ENCODE measurements around the genes PRR36, MAP2K7, NFILZ and OR1M1.

DNA sequence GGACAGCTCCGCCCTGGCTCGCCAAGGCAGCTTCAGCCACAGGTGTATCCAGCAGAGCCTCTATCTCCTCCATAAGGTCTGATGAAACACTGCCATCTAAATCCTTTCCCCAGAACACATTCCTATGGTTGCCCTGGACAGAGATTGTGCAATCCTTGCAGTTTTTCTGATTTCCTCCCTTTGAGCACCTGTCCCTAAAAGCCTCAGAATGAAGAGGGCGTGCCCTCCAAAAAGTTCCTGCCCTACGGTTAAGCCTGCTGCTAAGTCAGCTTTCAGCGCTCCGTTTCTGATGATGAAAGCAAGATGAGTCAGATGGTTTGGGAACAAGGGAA is 21.0 kb downstream of the CLEC4M start:
- PRO-cap, 7 experiments = no peak in any of the 7 experiments
- RAMPAGE, long total RNA, 2 experiments = no peak in any of the 2 experiments

GRCh38 chr19:7874103-7875330 is at the start of gene PRR36:
Gene PRR36, minus strand, starts transcription at chr19:7874390.
- PRO-cap, 7 experiments = no peak in any of the 7 experiments
- RAMPAGE, long total RNA, 2 experiments = no peak in any of the 2 experiments

DNA sequence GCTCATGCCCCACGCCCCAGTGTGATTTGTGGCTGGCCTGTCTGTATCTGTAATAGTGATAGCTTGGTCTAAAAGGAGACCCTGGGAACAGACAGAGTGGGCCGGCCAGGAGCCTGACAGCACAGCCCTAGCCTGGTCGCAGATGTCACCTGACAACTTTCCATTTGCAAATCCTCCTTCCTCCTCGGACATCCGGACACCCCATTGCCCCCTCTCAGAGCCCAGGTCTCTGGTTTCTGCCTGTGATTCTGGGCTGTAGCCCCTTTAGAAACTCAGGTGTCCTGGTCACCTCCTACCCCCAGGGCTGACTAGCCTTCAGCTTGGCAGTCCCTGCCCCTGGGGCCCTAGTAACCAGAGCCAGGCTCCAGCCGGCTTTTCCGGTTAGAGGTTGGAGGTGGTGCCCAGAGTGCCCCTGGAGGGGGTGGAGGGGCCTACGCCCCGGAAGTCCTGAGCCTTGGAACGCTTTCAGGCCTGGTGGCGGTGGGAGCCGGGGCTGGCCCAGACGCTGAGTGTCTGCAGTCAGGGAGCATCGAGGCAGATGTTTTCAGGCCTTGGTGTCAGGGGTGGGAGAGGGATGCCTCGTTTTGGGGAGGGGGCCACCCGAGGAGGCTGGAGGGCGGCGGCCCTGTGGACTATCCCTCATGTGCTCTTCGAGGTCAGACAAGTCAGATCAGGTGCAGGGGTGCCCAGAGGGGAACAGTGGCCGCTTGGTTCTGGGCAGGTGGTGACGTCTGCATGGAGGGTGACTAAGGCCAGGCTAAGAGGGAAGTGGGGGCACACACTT is 6.6 kb downstream of the LRRC8E start:
- PRO-cap, 7 experiments = no peak in any of the 7 experiments
- RAMPAGE, long total RNA, 2 experiments = no peak in any of the 2 experiments

- PRO-cap, 7 experiments = peak in 7 of 7 experiments; most common plus-strand start chr19:7903877 (in 5); most common minus-strand start chr19:7904063 (in 1)
- RAMPAGE, long total RNA, 2 experiments = no peak in any of the 2 experiments
Measured at GRCh38 chr19:7903758-7904865, at the start of gene MAP2K7. Gene MAP2K7, plus strand, starts transcription at chr19:7903877.

DNA sequence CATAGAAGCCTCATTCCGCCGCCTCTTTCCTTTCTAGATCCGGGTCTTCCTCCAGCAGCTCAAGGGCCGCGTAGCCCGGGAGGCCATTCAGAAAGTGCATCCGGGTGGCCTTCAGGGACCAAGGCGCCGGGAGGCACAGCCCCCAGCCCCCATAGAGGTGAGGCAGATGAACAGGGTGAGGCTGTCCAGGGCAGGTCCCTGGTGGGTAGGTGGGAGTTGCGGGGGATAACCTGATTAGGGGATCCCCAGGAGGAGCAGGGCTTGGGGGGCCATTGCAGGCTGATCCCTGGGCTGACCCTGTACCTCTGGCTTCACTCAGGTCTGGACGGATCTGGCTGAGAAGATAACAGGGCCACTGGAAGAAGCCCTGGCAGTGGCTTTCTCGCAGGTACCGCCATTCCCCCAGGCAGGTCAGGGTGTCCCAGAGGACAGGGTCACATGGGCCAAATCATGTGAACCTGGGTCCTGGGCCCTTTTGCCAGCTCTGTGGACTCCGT is 1.3 kb downstream of the SNAPC2 start:
- PRO-cap, 7 experiments = peak in 1 of 7 experiments; most common minus-strand start position 28 of the sequence (in 1)
- RAMPAGE, long total RNA, 2 experiments = no peak in any of the 2 experiments

DNA sequence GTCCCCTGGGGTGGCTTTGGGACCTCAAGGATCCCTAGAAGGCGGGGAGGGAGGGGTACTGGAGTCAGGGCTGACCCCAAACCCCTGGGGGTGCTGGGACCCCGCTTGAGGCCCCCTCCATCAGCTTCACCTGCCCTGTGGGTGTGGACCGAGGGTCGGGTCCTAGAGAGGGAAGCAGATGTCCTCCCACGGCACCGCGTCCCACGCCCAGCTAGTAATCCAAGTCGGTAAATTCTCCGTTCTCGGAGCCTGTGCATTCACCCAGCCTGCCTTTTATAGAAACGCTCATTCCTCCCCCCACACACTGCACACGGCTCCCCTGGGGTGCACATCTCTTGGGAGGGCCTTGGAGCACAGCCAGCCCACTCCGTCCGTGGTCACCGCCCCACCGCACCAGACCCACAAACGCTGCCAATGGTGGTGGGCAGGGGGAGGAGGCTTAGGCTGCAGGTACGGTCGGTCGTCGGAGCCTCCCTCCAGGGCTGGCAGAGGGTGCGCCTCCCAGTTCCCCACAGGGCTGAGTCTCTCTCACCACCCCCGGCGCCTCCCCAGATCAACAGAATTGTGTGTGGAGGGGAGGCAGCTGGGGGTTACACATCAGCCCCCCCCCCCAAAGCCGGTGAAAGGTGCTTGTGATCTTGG is 2.2 kb downstream of the CTXN1 start:
- PRO-cap, 7 experiments = no peak in any of the 7 experiments
- RAMPAGE, long total RNA, 2 experiments = no peak in any of the 2 experiments

- PRO-cap, 7 experiments = no peak in any of the 7 experiments
- RAMPAGE, long total RNA, 2 experiments = no peak in any of the 2 experiments
Measured at GRCh38 chr19:8004693-8004975, 807 bp downstream of the ELAVL1 start.

DNA sequence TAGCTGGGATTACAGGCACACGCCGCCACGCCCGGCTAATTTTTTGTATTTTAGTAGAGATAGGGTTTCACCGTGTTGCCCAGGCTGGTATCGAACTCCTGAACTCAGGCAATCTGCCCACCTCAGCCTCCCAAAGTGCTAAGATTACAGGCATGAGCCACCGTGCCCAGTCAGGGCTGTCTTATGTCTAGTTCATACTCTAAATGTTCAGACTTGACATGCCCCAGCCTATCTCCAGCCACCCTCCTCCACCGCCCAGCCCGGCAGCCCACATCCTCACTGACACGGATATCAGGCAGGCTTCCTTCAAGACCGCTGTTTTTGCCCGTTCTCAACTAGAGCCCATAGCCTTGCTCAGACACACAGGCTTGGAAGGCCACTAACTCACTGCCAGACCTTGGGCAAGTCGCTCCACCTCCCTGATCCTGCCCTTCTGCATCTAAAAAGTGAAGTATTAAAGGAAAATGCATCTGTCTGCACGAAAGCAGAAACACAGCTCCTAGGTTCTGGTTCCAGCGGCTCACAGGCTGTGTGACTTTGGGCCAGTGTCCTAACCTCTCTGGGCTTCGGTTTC is 14.7 kb upstream of the CERS4 start:
- PRO-cap, 7 experiments = no peak in any of the 7 experiments
- RAMPAGE, long total RNA, 2 experiments = no peak in any of the 2 experiments

DNA sequence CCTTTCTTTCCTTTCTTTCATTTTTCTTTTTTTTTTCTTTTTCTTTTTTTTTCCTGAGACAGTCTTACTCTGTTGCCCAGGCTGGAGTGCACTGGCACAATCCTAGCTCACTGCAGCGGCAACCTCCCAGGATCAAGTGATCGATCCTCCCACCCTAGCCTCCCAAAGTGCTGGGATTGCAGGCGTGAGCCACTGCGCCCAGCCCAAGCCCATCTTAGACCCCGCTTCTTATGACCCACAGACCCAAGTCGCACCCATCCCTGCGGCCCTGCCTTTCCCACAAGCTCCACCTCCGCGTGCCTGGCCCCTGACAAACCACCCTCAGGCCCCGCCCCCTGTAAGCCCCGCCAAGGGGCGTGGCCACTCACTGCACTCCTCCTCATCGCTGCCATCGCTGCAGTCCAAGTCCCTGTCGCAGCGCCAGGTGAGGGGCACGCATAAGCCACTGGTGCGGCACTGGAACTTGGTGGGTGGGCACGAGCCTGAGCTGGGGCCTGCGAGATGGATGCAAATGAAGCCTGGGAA is 3.4 kb downstream of the CD320 start:
- PRO-cap, 7 experiments = no peak in any of the 7 experiments
- RAMPAGE, long total RNA, 2 experiments = no peak in any of the 2 experiments

- PRO-cap, 7 experiments = no peak in any of the 7 experiments
- RAMPAGE, long total RNA, 2 experiments = no peak in any of the 2 experiments
Measured at GRCh38 chr19:8306124-8306940, 1.8 kb downstream of the CD320 start.

DNA sequence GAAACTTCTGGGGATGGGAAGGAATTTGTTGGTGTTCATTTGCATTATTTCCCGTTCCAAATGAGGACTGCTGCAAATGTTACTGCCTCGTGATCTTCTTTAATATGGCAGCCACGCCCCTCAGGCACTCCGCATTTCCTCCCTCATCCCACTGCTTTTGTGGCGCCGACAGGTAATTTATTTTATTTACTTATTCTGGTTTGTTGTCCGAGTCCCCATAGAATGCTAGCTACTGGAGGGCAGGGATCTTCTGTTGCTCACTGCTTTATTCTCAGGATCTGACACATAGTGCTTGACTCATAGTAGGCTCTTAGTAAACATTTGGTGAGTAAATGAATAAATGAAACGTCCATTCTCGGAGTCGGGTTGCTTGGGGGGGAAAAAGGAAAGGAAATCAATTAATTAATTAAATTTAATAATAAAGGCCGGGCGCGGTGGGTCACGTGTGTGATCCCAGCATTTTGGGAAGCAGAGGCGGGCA is 398 bp upstream of the CD320 start:
- PRO-cap, 7 experiments = peak in 1 of 7 experiments; most common plus-strand start position 127 of the sequence (in 1)
- RAMPAGE, long total RNA, 2 experiments = no peak in any of the 2 experiments

- PRO-cap, 7 experiments = no peak in any of the 7 experiments
- RAMPAGE, long total RNA, 2 experiments = no peak in any of the 2 experiments
Measured at GRCh38 chr19:8311711-8312618, 3.8 kb upstream of the CD320 start.

DNA sequence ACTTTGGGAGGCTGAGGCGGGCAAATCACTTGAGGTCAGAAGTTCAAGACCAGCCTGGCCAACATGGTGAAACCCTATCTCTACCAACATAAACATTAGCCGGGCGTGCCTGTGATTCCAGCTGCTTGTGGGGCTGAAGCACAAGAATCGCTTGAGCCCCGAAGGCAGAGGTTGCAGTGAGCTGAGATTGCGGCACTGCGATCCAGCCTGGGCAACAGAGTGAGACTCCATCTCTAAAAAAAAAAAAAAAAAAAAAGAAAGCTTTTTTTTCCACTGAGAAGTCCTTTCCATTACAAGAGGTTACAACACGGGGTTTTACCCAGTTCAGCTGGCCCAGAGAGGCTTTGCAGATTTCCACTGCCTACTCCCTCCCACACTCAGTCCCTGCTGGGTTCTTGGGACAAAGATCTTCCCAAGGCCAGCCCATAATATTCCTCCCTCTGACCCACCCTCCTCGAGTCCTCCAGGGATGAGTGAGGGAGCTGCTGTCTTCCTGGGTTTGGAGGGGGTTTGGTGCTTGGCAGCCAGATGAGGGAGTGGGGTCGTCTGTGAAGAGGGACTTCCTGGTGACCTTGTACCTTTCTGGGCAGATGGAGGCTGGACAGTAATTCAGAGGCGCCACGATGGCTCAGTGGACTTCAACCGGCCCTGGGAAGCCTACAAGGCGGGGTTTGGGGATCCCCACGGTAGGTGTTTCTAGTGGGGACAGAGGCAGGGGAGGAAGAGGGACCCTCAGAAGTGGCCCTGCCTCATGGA is 6.7 kb downstream of the ANGPTL4 start:
- PRO-cap, 7 experiments = no peak in any of the 7 experiments
- RAMPAGE, long total RNA, 2 experiments = no peak in any of the 2 experiments

GRCh38 chr19:8391622-8392723 is 1.8 kb downstream of the RAB11B start:
- PRO-cap, 7 experiments = peak in 5 of 7 experiments; most common minus-strand start chr19:8392397 (in 3)
- RAMPAGE, long total RNA, 2 experiments = no peak in any of the 2 experiments

DNA sequence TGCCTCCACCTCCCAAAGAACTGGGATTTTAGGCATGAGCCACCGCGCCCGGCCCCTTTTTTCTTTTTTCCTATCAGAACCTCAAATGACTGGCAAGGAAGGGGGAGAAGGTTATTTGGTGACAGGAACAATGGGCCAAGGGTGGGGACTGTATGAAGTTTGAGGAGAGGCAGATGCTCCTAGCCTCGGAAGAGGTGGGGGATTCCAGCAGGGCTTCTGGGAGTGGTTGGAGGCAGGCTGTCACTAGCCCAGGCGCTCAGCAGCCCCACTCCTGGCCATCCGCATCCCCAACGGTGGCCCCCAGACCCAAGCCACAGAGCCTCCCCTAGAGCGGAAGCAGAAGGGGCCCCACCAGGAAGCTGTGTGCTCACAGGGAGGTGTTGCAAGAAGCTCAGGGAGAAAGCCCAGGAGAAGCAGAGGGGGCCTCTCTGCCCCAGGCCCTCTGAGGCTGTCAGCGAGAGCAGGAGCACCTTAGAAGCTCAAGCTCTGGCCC is 8.3 kb downstream of the PRAM1 start:
- PRO-cap, 7 experiments = no peak in any of the 7 experiments
- RAMPAGE, long total RNA, 2 experiments = no peak in any of the 2 experiments

- PRO-cap, 7 experiments = no peak in any of the 7 experiments
- RAMPAGE, long total RNA, 2 experiments = no peak in any of the 2 experiments
Measured at GRCh38 chr19:8506754-8507231, 4.4 kb upstream of the PRAM1 start.

DNA sequence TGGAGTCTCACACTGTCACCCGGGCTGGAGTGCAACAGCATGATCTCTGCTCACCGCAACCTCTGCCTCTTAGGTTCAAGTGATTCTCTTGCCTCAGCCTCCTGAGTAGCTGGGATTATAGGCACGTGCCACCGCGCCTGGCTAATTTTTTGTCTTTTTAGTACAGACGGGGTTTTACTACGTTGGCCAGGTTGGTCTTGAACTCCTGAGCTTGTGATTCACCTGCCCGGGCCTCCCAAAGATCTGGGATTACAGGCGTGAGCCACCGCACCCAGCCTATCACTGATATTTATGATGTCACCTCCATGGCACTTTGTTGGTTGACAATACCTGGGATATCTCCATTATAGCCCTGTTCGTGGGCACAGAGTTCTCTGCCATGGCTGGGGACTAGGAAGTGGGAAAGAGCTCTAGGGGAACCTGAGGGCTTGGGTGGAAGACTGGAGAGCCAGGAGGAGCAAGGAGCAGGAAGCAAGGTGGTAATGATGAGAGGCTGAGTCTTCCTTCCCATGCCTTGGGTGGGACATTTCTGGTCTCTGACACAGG is at the start of gene NFILZ:
Gene NFILZ (plus strand): TSS at position 365 of the 546 bp plus-strand sequence.
- PRO-cap, 7 experiments = no peak in any of the 7 experiments
- RAMPAGE, long total RNA, 2 experiments = no peak in any of the 2 experiments

DNA sequence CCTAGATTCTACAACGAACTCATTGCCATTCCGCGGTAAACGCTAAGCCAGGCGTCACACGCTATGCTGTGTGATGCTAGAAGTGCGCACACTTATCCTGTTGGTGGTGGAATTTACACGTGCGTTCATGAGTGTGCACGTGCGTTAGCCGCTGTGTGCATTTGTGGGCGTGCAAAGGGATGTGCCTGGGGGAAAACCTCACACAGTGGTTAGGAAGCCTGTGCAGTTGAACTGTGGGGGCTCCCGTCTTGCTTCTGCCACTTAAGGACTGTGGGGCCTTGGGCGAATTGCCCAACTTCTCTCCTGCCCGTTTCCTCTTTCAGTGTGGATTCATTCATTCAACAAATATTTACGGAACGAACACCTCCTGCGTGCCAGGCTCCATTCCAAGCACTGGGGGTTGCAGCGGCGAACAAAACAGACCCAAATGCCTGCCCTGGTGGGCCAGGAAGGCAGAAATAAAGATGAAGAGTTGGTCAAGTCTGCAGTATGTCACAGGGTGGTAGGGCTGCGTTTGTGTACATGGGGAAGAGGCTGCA is 7.8 kb downstream of the NFILZ start:
- PRO-cap, 7 experiments = no peak in any of the 7 experiments
- RAMPAGE, long total RNA, 2 experiments = no peak in any of the 2 experiments

DNA sequence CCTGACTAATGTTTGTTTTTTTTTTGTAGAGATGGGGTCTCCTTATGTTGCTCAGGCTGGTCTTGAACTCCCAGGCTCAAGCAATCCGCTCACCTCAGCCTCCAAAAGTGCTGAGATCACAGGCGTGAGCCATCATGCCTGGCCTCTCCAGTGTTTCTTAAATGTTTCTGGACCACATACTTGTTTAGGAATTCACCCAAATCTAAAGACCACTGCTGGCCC is 10.7 kb downstream of the NFILZ start:
- PRO-cap, 7 experiments = peak in 7 of 7 experiments; most common plus-strand start position 104 of the sequence (in 7)
- RAMPAGE, long total RNA, 2 experiments = no peak in any of the 2 experiments

DNA sequence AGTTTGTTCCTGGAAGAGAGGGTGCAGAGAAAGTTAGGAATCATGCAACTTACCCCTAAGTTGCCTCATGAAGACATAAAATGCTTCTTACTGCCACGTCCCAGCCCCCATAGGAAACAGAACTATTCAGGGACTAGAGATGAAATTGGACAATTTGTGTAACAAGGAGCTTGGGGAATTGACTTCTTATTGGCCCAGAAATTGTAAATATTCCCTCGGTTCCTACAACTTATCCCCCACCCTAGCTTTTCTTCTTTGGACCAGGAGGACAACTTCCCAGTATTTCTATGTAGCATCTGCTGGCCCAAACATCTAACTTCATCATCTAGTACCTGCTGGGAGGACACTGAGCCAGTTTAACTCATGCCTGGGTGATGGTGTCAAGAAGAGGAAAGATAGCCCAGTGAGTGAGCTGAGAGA is at the start of gene OR1M1:
Gene OR1M1 (plus strand): TSS at position 307 of the 420 bp plus-strand sequence.
- PRO-cap, 7 experiments = no peak in any of the 7 experiments
- RAMPAGE, long total RNA, 2 experiments = no peak in any of the 2 experiments

Measured in ovary (tissue), 7 donors.